ENCODE measurements around a stretch of chr15.

GRCh38 chr15:64151857-64152901, 648 bp downstream of the SNX22 start:
- RAMPAGE, long total RNA, result no peak
- RRBS, result 44% methylated on average over 15 of the region's 86 CpGs
PRO-cap:
- standard, result no peak
- CoPRO, capped RNA only, 2 experiments, result no peak in any of the 2 experiments
- CoPRO, capped and uncapped RNA, 2 experiments, result no peak in any of the 2 experiments
- CoPRO, uncapped RNA only, 2 experiments, result no peak in any of the 2 experiments
CAGE:
- cytosol, long polyA plus RNA, result no peak
- long polyA plus RNA, result no peak
- nucleolus, long total RNA, result no peak
- nucleus, long polyA plus RNA, result no peak

DNA sequence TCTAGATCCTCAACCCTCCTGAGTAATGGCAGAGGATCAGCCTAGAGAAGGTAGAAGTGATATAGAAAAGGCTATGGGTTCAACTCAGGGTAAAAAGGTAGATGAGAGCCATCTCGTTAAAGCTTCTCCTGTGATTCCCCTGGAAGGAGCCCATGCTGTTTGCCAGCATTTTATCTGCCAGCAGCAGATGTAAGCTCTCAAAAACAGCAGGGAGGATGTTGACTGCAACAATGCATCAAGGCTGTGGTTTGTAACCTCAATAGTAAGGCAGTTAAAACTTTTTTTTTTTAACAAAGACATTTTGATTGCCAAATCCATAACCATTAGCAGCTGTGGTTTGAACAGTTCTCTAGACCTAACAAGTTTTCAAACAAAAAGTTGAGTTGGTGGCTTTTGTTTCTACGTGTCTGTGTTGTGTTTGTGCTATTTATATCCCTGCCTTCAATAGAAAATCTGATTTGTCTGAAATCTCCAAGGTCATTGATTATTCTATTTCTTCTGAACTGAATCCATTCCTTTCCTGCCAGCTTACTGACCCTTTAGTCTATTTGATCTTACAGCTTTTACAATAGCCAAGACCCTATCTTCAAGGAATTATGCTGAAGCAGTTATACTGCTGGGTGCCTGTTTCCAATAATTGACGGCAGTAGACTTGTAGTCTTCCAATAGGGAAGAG, 30.0 kb upstream of the ZNF609 start:
- RAMPAGE, long total RNA, result no peak
- RRBS, result no CpG with 5 or more reads among the region's 3 CpGs
PRO-cap:
- standard, result no peak
- CoPRO, capped RNA only, 2 experiments, result no peak in any of the 2 experiments
- CoPRO, capped and uncapped RNA, 2 experiments, result no peak in any of the 2 experiments
- CoPRO, uncapped RNA only, 2 experiments, result no peak in any of the 2 experiments
CAGE:
- cytosol, long polyA plus RNA, result no peak
- long polyA plus RNA, result no peak
- nucleolus, long total RNA, result no peak
- nucleus, long polyA plus RNA, result no peak

GRCh38 chr15:64502990-64503982, 42.9 kb downstream of the ZNF609 start:
- RAMPAGE, long total RNA, result no peak
- RRBS, result no CpG with 5 or more reads among the region's 7 CpGs
PRO-cap:
- standard, result no peak
- CoPRO, capped RNA only, 2 experiments, result no peak in any of the 2 experiments
- CoPRO, capped and uncapped RNA, 2 experiments, result no peak in any of the 2 experiments
- CoPRO, uncapped RNA only, 2 experiments, result no peak in any of the 2 experiments
CAGE:
- cytosol, long polyA plus RNA, result no peak
- long polyA plus RNA, result no peak
- nucleolus, long total RNA, result no peak
- nucleus, long polyA plus RNA, result no peak

GRCh38 chr15:64651568-64651919, 123.8 kb downstream of the RBPMS2 start:
- RAMPAGE, long total RNA, result no peak
- RRBS, result no CpG with 5 or more reads among the region's 2 CpGs
PRO-cap:
- standard, result no peak
- CoPRO, capped RNA only, 2 experiments, result no peak in any of the 2 experiments
- CoPRO, capped and uncapped RNA, 2 experiments, result no peak in any of the 2 experiments
- CoPRO, uncapped RNA only, 2 experiments, result no peak in any of the 2 experiments
CAGE:
- cytosol, long polyA plus RNA, result no peak
- long polyA plus RNA, result no peak
- nucleolus, long total RNA, result no peak
- nucleus, long polyA plus RNA, result no peak

GRCh38 chr15:64702405-64703724, 72.5 kb downstream of the RBPMS2 start:
- RAMPAGE, long total RNA, result start-site peak on the minus strand at chr15:64703208-64703244, 98 and 101 reads in 2 replicates
- RRBS, result 8% methylated on average over 12 of the region's 67 CpGs
PRO-cap:
- standard, result unidirectional peak, minus-strand start at chr15:64702901; bidirectional peak, plus-strand start at chr15:64703389, minus-strand start at chr15:64703215
- CoPRO, capped RNA only, 2 experiments, result peak in 2 of 2 experiments; most common plus-strand start chr15:64703389 (in 2); most common minus-strand start chr15:64703215 (in 2)
- CoPRO, capped and uncapped RNA, 2 experiments, result peak in 2 of 2 experiments; most common plus-strand start chr15:64703389 (in 2); most common minus-strand start chr15:64703215 (in 2)
- CoPRO, uncapped RNA only, 2 experiments, result peak in 1 of 2 experiments; most common plus-strand start chr15:64703395 (in 1); most common minus-strand start chr15:64703189 (in 1)
CAGE:
- cytosol, long polyA plus RNA, result start-site peak on the minus strand at chr15:64703188-64703218, 687 and 275 reads in 2 replicates
- long polyA plus RNA, result start-site peak on the minus strand at chr15:64703210-64703218, 288 and 278 reads in 2 replicates
- nucleolus, long total RNA, result no peak
- nucleus, long polyA plus RNA, result no peak

- RAMPAGE, long total RNA, result no peak
- RRBS, result no CpG with 5 or more reads among the region's 13 CpGs
PRO-cap:
- standard, result no peak
- CoPRO, capped RNA only, 2 experiments, result no peak in any of the 2 experiments
- CoPRO, capped and uncapped RNA, 2 experiments, result no peak in any of the 2 experiments
- CoPRO, uncapped RNA only, 2 experiments, result no peak in any of the 2 experiments
CAGE:
- cytosol, long polyA plus RNA, result no peak
- long polyA plus RNA, result no peak
- nucleolus, long total RNA, result no peak
- nucleus, long polyA plus RNA, result no peak
These were observed 28.0 kb downstream of the RBPMS2 start for GRCh38 chr15:64747283-64747888.

GRCh38 chr15:64773776-64774566, 1.4 kb downstream of the RBPMS2 start:
- RAMPAGE, long total RNA, result no peak
- RRBS, result no CpG with 5 or more reads among the region's 23 CpGs
PRO-cap:
- standard, result unidirectional peak, plus-strand start at chr15:64774065
- CoPRO, capped RNA only, 2 experiments, result no peak in any of the 2 experiments
- CoPRO, capped and uncapped RNA, 2 experiments, result no peak in any of the 2 experiments
- CoPRO, uncapped RNA only, 2 experiments, result no peak in any of the 2 experiments
CAGE:
- cytosol, long polyA plus RNA, result no peak
- long polyA plus RNA, result no peak
- nucleolus, long total RNA, result no peak
- nucleus, long polyA plus RNA, result no peak

DNA sequence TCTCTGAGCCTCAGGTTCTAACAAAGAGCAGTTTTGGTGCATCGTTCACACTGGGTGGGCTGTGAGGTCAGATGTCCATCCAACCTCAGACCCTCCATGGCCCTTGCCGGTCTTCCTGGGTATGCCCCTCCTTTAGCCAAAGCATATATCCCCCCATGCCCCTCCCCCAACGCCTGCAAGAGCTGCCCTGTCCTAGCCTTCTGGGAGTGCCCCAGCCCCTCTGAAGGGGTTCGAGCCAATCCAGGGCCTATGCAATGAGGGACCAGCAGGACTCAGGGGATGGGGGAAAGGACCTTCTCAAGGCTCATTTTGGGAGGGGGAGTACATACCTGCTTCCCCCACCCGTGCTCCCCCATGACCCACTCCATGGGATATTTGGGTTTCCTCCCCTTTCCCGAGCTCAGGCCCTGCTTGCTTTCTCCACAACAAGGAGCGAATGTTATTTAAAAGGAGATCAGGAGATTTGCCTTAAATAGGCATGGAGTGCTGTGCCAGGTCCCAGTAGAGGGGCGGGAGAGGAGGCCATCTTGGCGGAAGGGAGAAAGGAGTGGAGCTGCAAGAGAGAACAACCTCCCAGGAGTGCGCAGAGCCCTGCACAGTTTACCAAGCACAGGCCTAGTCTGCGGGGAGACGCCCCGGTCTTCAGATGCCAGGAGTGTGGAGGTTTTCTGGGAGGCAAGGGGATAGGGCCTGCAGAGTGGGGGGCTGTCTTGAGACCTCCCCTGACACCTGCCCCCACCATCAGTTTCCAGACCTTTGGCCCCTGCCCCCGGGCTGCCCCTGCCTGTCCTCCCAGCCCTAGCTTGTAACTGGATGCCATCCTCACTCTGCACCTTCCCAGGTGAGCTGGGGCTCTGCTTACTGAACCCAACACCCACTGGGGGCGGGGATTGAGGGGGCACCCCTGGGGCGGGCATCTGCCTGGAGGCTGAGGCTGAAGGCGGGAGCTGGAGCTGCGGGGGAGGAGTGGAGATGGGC, 18.1 kb downstream of the PIF1 start:
- RAMPAGE, long total RNA, result no peak
- RRBS, result no CpG with 5 or more reads among the region's 18 CpGs
PRO-cap:
- standard, result no peak
- CoPRO, capped RNA only, 2 experiments, result no peak in any of the 2 experiments
- CoPRO, capped and uncapped RNA, 2 experiments, result no peak in any of the 2 experiments
- CoPRO, uncapped RNA only, 2 experiments, result no peak in any of the 2 experiments
CAGE:
- cytosol, long polyA plus RNA, result no peak
- long polyA plus RNA, result no peak
- nucleolus, long total RNA, result no peak
- nucleus, long polyA plus RNA, result no peak

- RAMPAGE, long total RNA, result no peak
- RRBS, result no CpG with 5 or more reads among the region's 12 CpGs
PRO-cap:
- standard, result no peak
- CoPRO, capped RNA only, 2 experiments, result no peak in any of the 2 experiments
- CoPRO, capped and uncapped RNA, 2 experiments, result no peak in any of the 2 experiments
- CoPRO, uncapped RNA only, 2 experiments, result no peak in any of the 2 experiments
CAGE:
- cytosol, long polyA plus RNA, result no peak
- long polyA plus RNA, result no peak
- nucleolus, long total RNA, result no peak
- nucleus, long polyA plus RNA, result no peak
These were observed 15.5 kb downstream of the PIF1 start for GRCh38 chr15:64809768-64810527.

GRCh38 chr15:64816445-64816912, 9.0 kb downstream of the PIF1 start:
- RAMPAGE, long total RNA, result no peak
- RRBS, result no CpG with 5 or more reads among the region's 14 CpGs
PRO-cap:
- standard, result no peak
- CoPRO, capped RNA only, 2 experiments, result no peak in any of the 2 experiments
- CoPRO, capped and uncapped RNA, 2 experiments, result no peak in any of the 2 experiments
- CoPRO, uncapped RNA only, 2 experiments, result no peak in any of the 2 experiments
CAGE:
- cytosol, long polyA plus RNA, result no peak
- long polyA plus RNA, result no peak
- nucleolus, long total RNA, result no peak
- nucleus, long polyA plus RNA, result no peak

DNA sequence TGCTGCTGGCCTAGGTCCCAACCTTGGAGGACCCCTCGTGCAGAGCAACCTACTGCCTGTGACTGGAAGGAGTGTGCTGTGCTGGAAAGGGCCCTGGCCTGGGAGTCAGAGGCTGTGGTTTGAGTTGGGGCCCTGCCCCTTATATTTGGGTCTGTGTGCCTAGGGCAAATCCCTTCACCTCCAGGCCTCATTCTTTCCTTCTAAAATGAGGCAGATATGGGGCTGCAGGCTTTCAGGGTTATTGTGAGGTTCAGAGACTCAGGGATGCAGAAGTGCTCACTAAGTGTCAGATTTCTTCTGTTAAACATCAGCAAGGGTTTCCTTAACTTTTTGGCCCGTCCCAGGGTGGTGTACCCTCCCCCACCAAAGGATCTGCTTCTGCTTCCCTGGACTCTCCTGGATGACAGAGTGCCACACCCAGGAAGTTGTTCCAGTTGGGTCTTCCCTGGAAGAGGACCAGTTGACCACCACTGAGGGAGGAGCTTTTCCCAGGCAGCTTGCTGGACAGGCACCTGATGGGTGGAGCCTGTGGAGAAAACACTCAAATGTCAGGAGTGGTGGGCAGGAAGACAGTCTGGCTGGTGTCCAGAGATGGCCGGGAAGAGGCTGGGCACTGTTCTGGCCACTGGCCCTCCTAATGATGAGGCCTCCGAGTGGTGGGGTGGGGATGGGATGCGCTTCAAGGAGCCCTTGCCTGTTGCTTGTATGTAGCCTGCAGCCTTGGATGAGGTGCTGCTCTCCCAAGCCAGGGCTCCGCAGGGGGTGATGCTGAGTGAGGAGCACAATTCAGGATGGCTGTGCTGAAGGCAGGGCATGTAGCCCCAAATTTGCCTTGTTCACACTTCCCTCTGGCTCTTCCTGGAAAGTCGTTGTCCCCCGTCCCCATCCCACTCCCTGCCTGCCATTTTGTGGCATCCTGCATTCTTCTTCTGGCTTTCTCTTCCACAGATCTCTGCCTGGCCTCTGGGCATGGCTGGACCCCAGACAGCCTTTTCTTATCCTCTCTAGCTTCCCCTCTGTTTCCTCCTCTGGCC, 12.2 kb downstream of the PLEKHO2 start:
- RAMPAGE, long total RNA, result no peak
- RRBS, result no CpG with 5 or more reads among the region's 8 CpGs
PRO-cap:
- standard, result no peak
- CoPRO, capped RNA only, 2 experiments, result no peak in any of the 2 experiments
- CoPRO, capped and uncapped RNA, 2 experiments, result no peak in any of the 2 experiments
- CoPRO, uncapped RNA only, 2 experiments, result no peak in any of the 2 experiments
CAGE:
- cytosol, long polyA plus RNA, result no peak
- long polyA plus RNA, result no peak
- nucleolus, long total RNA, result no peak
- nucleus, long polyA plus RNA, result no peak

DNA sequence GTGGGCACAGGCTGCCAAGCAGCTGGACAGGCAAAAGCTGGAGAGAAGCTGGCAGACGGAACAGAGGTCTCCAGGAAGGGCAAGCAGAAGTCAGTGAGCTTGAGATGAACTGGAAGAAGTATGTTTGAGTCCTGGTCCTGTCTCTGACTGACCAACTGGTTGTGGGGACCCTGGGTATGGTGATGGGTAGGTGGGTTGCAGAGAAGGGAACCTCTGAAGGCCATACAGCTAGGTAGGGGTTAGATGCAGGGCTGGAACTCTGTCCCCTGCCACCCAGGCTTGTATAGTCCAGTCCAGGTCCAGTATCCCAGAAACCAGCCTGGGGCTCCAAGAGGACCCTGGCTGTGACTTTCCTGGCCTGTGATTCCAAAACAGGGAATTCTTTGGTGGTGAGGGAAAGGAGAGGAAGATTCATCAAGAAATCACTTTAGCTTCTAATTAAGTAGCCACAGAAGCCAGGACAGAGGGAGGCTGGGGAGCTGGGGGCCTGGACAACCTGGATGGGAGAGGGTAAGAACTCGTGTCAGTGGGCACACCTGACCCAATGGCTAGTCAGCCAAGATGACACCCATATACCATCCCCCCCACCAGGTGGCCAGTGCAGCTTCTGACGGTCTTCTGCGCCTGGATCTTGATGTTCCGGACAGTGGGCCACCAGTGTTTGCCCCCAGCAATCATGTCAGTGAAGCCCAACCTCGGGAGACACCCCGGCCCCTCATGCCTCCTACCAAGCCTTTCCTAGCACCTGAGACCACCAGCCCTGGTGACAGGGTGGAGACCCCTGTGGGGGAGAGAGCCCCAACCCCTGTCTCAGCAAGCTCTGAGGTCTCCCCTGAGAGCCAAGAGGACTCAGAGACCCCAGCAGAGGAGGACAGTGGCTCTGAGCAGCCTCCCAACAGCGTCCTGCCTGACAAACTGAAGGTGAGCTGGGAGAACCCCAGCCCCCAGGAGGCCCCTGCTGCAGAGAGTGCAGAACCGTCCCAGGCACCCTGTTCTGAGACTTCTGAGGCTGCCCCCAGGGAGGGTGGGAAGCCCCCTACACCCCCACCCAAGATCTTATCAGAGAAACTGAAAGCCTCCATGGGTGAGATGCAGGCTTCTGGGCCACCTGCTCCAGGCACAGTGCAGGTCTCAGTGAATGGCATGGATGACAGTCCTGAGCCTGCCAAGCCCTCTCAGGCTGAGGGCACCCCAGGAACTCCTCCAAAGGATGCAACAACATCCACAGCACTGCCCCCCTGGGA, 23.0 kb downstream of the PLEKHO2 start:
- RAMPAGE, long total RNA, result no peak
- RRBS, result 91% methylated on average over 3 of the region's 9 CpGs
PRO-cap:
- standard, result no peak
- CoPRO, capped RNA only, 2 experiments, result no peak in any of the 2 experiments
- CoPRO, capped and uncapped RNA, 2 experiments, result no peak in any of the 2 experiments
- CoPRO, uncapped RNA only, 2 experiments, result no peak in any of the 2 experiments
CAGE:
- cytosol, long polyA plus RNA, result no peak
- long polyA plus RNA, result no peak
- nucleolus, long total RNA, result no peak
- nucleus, long polyA plus RNA, result no peak

GRCh38 chr15:64865552-64866589, 24.2 kb downstream of the PLEKHO2 start:
- RAMPAGE, long total RNA, result no peak
- RRBS, result no CpG with 5 or more reads among the region's 16 CpGs
PRO-cap:
- standard, result no peak
- CoPRO, capped RNA only, 2 experiments, result no peak in any of the 2 experiments
- CoPRO, capped and uncapped RNA, 2 experiments, result no peak in any of the 2 experiments
- CoPRO, uncapped RNA only, 2 experiments, result peak in 1 of 2 experiments; most common plus-strand start chr15:64865931 (in 1)
CAGE:
- cytosol, long polyA plus RNA, result no peak
- long polyA plus RNA, result no peak
- nucleolus, long total RNA, result no peak
- nucleus, long polyA plus RNA, result no peak

DNA sequence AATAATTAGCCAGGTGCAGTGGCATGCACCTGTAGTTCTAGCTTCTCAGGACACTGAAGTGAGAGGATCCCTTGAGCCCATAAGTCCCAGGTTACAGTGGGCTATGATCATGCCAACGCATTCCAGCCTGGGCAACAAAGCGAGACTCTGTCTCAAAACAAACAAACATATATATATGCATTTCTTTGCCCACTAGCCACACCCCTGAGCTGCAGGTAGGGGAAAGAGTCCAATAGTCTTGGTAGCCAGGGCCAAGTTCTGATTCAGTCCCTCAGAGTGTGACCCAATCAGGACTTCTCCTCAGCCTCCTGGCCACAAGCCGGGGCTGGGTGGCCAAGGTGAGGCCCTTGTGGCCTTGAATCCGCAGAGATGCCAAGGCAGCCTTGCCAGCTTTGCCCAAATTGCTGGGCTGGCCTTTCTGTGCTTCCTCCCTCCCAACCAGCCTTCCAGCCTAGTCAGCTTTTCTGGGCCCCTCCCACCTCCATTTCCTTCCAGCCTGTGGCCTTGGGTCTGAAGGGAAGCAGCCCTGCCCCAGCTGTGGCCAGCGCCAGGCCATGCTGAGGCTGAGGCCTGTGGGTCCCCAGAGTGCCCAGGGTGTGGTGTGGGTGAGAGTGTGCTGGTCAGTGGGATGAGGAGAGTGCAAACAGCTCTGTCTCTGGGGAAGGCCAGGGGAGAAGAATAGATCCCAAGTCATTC, 34.3 kb upstream of the ANKDD1A start:
- RAMPAGE, long total RNA, result no peak
- RRBS, result no CpG with 5 or more reads among the region's 5 CpGs
PRO-cap:
- standard, result no peak
- CoPRO, capped RNA only, 2 experiments, result no peak in any of the 2 experiments
- CoPRO, capped and uncapped RNA, 2 experiments, result no peak in any of the 2 experiments
- CoPRO, uncapped RNA only, 2 experiments, result no peak in any of the 2 experiments
CAGE:
- cytosol, long polyA plus RNA, result no peak
- long polyA plus RNA, result no peak
- nucleolus, long total RNA, result no peak
- nucleus, long polyA plus RNA, result no peak

GRCh38 chr15:65028314-65028626, 1.2 kb downstream of the MTFMT start:
- RAMPAGE, long total RNA, result no peak
- RRBS, result no CpG with 5 or more reads among the region's 8 CpGs
PRO-cap:
- standard, result no peak
- CoPRO, capped RNA only, 2 experiments, result no peak in any of the 2 experiments
- CoPRO, capped and uncapped RNA, 2 experiments, result no peak in any of the 2 experiments
- CoPRO, uncapped RNA only, 2 experiments, result no peak in any of the 2 experiments
CAGE:
- cytosol, long polyA plus RNA, result no peak
- long polyA plus RNA, result no peak
- nucleolus, long total RNA, result no peak
- nucleus, long polyA plus RNA, result no peak

DNA sequence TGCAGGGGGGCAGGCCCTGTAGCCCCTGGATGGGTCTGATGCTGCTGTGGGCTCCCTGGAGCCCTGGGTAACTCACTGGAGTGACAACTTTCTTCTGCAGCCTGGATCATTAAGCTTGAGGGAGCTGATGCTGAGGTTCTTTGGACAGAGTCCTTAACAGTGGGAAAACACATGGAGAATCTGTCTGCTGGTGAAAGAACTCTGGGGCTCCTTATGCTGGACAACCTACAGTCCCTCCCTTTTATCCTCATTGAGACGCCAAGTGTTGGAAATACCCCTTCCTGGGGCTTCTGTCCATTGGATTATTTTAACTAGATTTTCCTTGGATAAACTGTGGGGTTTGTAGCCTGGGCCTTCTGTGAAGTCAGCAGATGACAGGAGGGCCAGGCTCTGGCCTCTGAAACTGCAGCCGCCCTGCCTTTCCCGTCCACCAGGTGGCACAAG, 8.9 kb downstream of the SLC51B start:
- RAMPAGE, long total RNA, result no peak
- RRBS, result no CpG with 5 or more reads among the region's 3 CpGs
PRO-cap:
- standard, result no peak
- CoPRO, capped RNA only, 2 experiments, result no peak in any of the 2 experiments
- CoPRO, capped and uncapped RNA, 2 experiments, result no peak in any of the 2 experiments
- CoPRO, uncapped RNA only, 2 experiments, result no peak in any of the 2 experiments
CAGE:
- cytosol, long polyA plus RNA, result no peak
- long polyA plus RNA, result no peak
- nucleolus, long total RNA, result no peak
- nucleus, long polyA plus RNA, result no peak

Measured in K562 (cell line).